Peritoneum (tissue), 1 donor: Measurements from ENCODE around the genes KRTAP3-3, KRTAP3-1, KRTAP2-2, KRTAP4-2 and KRTAP4-1.

DNA sequence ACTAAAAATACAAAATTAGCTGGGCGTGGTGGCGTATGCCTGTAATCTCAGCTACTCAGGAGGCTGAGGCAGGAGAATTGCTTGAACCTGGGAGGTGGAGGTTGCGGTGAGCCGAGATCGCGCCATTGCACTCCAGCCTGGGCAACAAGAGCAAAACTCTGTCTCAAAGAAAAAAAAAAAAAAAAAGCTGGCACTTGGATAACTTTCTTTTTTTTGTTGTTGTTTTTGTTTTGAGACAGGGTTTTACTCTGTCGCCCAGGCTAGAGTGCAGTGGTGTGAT, 22.1 kb downstream of the IGFBP4 start:
- PRO-cap, result no peak

DNA sequence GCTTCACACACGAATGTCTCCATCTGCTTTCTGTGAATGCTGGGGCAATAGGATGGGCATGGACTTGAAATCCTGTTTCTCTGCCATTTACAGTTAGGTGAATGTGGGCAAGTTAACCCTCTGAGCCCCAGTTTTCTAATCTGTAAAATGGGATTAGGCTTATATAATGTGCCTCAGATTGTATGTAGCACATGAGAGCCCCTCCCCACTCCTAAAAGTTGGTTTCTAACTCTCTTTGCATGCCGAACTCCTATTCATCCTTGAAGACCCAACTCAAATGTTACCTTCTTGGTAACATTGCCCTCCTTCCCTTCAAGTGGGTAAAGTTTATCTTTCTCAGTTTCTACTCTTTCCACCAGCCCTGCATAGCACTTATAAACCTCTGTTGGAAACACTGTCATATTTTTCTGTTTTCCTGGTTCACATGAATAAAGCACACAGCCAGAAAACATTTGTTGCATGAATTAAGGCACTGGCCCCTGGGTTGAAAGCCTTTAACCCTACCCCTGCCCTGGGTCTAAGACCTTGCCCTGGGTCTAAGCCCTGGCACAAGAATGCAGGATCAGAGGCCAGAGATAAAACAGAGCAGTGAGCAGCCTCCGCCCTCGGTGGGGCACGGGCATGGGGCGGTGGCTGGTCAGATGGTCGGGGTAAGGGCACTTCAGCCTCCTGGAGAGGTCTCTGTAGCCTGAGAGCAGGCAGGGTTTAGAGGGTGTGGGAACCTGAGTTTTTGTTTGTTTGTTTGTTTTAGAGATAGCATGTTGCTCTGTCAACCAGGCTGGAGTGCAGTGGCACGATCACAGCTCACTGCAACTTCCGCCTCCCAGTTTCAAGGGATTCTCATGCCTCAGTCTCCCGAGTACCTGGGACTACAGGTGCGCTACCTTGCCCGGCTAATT, 28.0 kb downstream of the TNS4 start:
- PRO-cap, result no peak

- PRO-cap, result no peak
Measured at GRCh38 chr17:40490289-40491381, 10.8 kb downstream of the TNS4 start.

- PRO-cap, result no peak
Measured at GRCh38 chr17:40499434-40500335, 1.7 kb downstream of the TNS4 start.

GRCh38 chr17:40515429-40515703, 13.9 kb upstream of the TNS4 start:
- PRO-cap, result no peak

DNA sequence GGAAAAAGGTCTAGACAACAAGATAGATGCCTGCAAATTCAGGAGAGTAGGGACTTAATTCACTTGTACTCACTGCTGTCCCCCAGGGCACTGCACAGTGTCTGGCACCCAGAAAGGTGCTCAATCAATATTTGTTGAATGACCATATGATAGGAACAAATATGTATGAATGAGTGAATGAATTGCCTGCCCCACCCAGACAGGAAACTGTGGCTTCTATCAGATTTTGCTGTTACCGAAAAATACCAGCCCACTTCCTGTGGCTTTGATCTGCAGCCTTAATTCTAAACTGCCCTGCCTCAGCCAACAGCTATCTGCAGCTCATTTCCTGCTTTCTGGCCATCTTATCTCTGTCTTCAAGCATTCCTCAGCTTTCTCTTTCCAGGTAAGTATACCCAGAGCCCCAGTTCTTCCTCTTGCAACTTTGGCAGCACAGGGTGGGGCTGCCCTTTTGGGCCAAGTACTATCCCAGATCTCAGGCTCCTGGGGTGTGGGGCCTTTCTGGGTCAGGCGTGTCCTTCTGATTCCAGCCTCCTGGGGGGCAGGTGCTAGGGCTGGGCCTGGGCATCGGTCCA, 15.3 kb upstream of the TNS4 start:
- PRO-cap, result no peak

DNA sequence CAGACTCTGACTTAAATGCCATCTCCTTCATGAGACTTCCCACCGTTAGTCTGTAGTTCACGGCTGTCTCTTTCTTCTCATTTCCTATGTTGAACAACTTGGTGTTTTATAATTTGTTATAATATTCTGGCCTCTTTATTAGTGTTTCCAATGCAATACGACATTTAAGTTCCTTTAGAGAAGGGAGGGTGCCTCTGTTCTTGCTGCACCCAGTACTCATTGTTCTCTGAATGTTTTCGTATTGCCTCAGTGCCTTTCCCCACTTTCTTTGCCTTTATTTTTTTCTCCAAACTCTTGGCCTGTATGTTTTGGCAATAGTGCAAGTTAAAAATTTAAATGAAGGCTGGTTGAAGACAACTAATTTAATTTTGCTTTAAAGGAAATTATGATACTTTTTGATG, 6.2 kb upstream of the KRT10 start:
- PRO-cap, result no peak

DNA sequence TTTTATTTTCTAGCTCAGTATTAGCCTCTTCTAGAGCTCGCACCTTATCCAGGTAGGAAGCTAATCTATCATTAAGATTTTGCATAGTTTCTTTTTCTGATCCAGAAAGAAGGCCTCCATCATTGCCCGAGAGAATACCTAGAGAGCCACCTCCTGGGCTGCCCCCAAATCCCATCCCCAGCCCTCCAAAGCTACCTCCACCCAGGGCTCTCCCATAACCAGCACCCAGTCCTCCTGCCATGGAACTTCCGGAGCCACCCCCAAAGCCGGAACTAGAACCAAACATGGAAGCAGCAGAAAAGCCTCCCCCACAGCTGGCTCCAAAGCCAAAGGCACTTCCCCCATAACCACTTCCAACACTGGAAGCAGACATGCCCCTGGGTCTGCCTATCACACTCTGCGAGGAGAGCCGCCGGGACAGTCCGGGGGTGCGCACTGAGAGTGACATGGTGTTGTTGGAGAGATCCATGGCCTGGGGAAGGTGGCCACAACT, 259 bp downstream of the KRT12 start:
- PRO-cap, result no peak

- PRO-cap, result no peak
Measured at GRCh38 chr17:40994085-40994284, at the start of gene KRTAP3-3. Gene KRTAP3-3, minus strand, starts transcription at chr17:40994164.

GRCh38 chr17:41008768-41009625, at the start of gene KRTAP3-1:
Gene KRTAP3-1, minus strand, starts transcription at chr17:41009128.
- PRO-cap, result no peak

- PRO-cap, result no peak
Measured at GRCh38 chr17:41055006-41055462, at the start of gene KRTAP2-2. Gene KRTAP2-2, minus strand, starts transcription at chr17:41055230.

DNA sequence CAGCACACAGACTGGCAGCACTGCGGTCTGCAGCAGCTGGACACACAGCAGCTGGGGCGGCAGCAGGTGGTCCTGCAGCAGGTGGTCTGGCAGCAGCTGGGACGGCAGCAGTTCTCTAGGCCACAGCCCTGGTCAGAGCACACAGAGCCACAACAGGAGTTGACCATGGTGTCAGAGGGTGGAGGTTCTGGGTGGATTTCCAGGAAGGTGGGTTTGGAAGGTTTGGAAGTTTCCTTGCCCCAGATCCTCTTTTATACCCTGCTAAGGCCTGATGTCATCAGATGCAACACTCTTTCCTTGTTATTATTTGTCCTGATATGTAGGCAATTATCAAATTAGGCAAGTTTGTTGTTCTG, at the start of gene KRTAP4-2:
Gene KRTAP4-2, minus strand, starts transcription at position 224 of the 356 bp plus-strand sequence.
- PRO-cap, result no peak

DNA sequence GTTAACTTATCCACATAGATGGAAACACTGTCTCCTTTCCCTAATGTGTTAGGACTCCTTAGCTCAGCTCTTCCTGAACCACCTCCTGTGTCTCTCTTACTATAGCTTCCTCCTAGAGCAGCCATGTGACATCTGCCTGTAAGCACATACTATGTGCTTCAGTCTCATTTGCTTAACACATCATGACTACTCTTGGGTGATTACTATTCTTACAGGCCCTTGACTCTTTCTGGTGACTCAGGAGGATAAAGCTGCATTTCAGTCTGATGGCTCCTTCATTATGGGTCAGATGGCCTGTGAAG, 284 bp upstream of the KRTAP4-2 start:
- PRO-cap, result no peak

DNA sequence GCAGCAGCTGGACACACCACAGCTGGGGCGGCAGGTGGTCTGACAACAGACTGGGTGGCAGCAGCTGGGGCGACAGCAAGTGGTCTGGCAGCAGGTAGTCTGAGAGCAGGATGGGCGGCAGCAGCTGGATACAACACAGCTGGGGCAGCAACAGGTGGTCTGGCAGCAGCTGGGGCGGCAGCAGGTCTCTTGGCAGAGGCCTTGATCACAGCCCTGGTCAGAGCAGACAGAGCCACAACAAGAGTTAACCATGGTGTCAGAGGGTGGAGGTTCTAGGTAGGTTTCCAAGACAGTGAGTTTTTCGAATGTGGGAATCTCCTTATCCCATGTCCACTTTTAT, at the start of gene KRTAP4-1:
Gene KRTAP4-1, minus strand, starts transcription at position 309 of the 340 bp plus-strand sequence.
- PRO-cap, result no peak

GRCh38 chr17:41397781-41398130, 348 bp upstream of the KRT31 start:
- PRO-cap, result no peak

DNA sequence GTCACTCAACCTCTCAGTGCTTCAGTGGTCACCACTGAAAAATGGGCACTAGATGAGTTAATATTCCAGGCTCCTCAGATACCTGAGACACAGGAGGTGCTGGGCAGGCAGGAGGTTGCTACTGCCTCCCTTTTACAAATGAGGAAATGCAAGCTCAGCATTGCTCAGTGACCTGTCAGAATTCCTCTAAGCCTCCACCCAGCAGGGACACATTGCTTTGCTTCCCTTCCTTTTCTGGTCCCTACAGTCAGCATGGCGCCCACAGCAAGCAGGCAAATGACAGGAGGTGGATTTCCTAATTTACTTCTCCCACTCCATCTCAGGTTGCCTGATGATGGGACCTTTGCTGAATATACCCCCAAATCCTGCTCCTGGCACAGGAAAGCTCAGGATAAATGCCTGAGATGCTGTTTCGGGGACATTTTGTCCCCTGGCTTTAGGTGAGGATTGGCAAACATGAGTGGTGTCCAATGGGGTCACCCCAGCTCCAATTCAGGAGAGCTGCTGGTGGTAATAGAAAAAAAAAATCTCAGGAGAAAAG, 5.0 kb upstream of the KRT13 start:
- PRO-cap, result no peak

GRCh38 chr17:41519014-41520419, 827 bp upstream of the KRT15 start:
- PRO-cap, result no peak

DNA sequence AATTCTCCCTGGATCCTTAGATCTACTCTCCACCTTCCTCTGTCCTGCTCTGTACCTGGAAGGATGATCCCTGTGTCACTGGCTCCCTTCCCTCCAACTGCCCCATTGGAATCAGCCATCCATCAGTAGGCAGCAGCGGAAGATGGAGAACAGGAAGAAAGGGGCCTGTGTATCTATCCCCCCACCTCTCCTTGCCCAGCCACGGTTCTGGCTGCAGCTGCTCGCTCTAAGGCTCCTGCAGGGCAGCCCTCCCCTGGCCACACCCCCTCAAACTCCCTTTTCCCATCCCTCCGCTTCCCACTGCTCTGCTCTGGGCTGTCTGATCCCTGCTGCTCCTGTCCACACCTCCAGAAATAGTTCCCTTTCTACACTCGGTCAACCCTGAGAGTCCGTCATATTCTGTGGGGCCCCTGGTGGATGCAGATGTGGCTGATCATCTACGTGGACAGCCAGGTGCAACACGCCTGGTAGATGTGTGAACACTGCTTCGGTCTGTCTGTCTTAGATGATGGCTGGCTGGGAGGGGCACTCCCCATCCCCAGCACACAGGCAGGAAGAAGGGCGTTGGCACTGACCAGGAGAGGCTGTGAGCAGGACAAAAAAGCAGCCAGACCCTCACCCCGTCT, 19.2 kb upstream of the KRT19 start:
- PRO-cap, result no peak

GRCh38 chr17:41663617-41663980, 25.1 kb upstream of the EIF1 start:
- PRO-cap, result no peak

DNA sequence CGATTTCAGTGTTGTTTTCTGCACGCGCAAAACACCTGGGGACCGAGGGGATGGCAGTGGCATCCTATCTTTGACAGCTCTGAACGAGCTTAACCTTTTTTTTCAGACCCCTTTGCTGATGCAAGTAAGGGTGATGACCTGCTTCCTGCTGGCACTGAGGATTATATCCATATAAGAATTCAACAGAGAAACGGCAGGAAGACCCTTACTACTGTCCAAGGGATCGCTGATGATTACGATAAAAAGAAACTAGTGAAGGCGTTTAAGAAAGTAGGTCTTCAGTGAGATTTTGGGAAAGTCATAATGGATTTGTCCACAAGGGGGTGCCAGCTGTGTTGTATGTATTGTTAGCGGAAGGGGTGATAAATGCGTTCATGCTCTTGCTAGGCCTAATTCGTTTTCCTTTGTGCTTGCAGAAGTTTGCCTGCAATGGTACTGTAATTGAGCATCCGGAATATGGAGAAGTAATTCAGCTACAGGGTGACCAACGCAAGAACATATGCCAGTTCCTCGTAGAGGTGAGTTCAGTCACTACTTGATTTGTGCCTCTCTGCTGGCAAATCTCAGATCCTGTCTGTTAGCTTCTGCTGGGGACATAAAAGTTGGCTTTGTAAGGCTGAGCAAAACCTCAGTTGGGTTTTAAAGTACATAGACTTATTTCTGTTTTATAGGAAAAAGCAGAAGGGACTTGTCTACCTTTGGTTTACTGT, 1.1 kb downstream of the EIF1 start:
- PRO-cap, result no peak